GM23338 (cell line): ENCODE measurements around the genes S100B and PRMT2.

GRCh38 chr21:45982006-45983192 is 829 bp downstream of the COL6A1 start:
- PRO-cap, result bidirectional peak, plus-strand start at chr21:45983027, minus-strand start at chr21:45982916
- RAMPAGE, long total RNA, result no peak

DNA sequence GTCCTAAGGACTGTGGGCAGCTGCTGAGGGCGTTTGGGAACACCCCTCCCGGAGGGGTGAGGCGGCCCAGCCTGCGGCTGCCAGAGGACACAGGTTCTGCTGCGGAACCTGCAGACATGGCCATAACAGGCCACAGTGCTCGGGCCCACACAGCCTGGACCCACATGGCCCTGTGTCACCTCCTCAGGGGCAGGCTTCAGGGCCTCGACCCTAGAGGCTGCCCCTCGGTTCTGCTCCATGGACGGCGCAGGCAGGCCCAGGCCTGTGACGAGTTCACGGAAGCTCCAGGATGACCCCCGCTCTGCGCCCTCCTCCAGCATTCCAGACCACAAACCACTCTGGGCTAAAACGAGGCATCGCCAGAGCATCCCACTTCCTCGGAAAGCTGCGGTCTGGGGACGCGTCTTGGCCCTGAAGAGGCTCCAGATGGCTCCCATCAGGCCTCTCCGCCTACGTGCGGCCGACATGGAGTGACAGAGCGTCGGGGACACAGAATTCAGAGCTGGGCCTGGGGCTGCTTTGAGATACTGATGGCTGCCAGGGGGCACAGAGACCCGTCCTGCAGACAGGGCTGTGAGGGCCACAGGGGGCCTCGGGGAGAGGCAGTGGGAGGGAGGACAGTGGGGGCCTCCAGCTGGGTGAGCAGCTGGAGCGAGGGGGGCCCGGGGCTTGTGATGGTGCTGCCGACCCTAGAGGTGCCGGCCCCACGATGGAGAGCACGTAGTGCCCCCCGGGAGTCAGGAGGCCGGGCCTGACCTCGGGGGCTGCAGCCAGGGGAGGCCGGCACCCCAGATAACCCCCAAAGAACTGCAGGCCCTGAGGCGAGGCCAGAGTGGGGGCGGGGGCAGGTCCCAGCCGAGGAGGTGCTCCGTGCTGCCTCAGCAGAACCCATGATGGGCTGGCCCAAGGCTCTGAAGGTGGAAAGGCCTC is 54.8 kb downstream of the COL6A1 start:
- PRO-cap, result no peak
- RAMPAGE, long total RNA, result no peak

GRCh38 chr21:46049032-46050023 is 48.6 kb upstream of the COL6A2 start:
- PRO-cap, result unidirectional peak, plus-strand start at chr21:46049914
- RAMPAGE, long total RNA, result no peak

- PRO-cap, result no peak
- RAMPAGE, long total RNA, result no peak
Measured at GRCh38 chr21:46126257-46126980, 28.5 kb downstream of the COL6A2 start.

DNA sequence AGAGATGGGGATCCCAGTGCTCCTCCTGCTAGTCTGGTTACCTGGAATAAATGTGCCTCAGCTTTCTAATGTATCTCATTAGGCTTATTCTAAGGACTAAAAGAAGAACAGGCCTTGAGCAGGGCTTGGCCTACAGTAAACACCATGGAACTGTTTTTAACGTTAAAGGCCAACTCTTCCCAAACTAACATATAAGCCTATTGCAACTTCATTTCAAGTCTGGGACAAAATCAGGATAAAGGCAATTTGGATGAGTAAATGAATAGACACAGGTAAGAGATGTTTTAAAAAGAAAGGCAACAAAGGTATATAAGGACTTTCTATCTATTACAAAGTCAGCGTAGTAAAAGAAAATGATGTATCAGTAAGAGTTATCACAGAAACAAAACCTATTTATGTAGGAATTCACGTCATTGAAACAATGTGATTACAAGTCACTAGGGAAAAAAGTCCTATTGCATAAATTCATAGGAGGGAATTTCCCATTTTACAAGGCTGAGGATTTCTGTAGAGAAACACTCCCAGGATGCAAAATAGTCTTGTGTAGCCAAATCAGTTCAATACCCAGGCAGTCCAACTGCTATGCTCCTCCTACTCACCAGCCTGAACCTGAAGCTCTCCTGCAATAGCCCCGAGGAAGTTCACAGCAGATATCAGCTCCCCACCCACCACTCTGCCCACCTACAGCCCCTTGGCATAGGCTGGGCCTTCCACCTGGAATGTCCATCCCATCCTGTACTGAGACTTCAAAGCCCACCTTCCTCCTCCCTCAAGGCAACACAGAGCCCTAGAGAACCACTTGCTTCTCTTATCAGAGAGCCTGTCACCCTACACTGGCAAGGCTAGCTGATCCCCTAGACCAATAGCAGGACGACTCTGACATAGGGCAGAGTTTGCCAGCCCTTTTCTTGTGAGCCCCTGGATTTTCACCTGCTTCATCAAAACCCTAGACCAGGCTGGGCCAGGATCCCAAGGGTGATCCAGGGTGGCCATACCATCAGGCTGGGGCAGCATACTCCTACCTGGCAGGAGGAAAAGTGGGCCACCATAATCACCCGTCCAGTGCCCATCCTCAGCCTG is 1.7 kb downstream of the LSS start:
- PRO-cap, result no peak
- RAMPAGE, long total RNA, result no peak

GRCh38 chr21:46242218-46243130 is 13.9 kb upstream of the LSS start:
- PRO-cap, result no peak
- RAMPAGE, long total RNA, result no peak

DNA sequence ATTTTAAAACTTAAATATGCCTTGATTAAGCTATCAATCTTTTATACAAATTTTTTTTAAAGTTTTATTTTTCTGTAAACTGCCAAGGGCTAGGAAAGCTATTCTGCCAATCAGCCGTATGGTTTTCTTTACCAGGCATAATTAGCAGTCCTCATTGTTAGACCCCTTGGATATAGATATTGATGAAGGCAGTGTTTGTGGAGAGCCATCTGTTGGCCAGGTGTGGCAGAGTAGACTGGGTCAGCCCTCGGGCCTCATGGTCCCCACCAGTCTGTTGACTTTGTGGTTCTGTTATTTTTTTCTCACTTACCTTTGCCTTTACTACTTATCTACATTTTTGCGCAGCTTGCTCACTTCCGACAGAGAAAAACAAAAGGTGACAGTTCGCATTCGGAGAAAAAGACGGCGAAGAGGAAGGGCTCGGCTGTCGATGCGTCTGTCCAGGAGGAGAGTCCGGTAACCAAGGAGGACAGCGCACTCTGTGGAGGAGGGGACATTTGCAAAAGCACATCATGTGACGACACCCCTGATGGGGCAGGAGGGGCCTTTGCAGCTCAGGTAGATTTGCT is 2.2 kb downstream of the PCNT start:
- PRO-cap, result no peak
- RAMPAGE, long total RNA, result no peak

GRCh38 chr21:46515054-46515630 is 56.5 kb downstream of the DIP2A start:
- PRO-cap, result no peak
- RAMPAGE, long total RNA, result no peak

GRCh38 chr21:46562047-46562350 is 42.9 kb downstream of the S100B start:
- PRO-cap, result no peak
- RAMPAGE, long total RNA, result no peak

DNA sequence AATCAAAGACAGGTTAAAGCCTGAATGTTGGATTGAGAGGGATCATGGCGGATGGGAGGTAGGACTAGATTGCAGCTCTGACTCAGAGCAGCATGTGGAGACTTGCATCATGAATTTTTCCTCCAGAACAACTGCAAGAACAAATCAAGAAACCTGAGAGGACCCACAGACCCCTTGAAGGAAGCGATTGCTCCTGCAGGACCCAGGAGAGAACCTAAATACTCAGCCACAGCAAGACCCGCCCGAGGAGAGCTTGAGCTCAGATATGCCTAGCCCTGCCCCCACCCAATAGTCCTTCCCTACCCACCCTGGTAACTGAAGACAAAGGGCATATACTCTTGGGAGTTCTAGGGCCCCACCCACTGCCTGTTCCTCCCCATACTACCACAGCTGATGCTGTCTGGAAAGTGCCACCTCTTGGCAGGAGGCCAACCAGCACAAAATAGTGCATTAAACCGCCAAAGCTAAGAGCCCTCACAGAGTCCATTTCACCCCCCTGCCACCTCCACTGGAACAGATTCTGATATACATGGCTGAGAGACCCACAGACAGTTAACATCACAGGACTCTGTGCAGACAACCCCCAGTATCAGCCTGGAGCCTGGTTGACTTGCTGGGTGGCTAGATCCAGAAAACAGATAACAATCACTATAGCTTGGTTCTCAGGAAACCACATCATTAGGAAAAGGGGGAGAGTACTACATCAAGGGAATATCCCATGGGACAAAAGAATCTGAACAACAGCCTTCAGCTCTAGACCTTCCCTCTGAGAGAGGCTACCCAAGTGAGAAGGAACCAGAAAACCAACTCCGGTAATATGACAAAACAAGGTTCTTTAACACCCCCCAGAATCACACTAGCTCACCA is 19.3 kb downstream of the S100B start:
- PRO-cap, result no peak
- RAMPAGE, long total RNA, result no peak

DNA sequence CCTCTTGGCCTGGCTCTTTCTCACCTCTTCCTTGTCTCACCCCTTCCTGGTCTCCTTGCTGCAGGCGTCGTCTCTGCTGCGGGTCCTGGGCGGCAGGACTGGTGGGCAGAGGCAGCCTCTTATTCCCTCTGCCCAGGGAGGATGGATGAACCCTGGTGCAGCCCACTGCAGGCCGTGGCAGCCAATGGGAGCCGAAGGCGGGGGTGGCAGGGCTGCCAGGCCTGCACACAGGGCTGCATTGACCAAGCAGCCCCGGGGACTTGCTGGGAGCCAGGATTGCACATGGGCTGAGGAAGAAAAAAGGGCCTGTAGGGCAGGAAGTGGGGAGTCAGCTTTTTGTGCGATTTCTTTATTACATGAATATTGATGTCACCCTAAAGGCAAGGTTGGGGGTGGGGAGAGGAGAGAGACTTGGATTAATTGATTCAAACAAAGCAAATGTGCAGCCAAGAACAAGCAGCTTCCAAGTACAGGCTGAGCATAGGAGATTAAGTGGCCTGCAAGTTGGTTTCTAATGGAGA is at the start of gene S100B:
Gene S100B, minus strand, starts transcription at position 94 of the 521 bp plus-strand sequence.
- PRO-cap, result no peak
- RAMPAGE, long total RNA, result no peak

- PRO-cap, result bidirectional peak, plus-strand start at chr21:46635245, minus-strand start at chr21:46635143; bidirectional peak, plus-strand start at chr21:46635674, minus-strand start at chr21:46635484
- RAMPAGE, long total RNA, result no peak
Measured at GRCh38 chr21:46634783-46635786, at the start of gene PRMT2. Gene PRMT2 (plus strand): TSS chr21:46635674.

DNA sequence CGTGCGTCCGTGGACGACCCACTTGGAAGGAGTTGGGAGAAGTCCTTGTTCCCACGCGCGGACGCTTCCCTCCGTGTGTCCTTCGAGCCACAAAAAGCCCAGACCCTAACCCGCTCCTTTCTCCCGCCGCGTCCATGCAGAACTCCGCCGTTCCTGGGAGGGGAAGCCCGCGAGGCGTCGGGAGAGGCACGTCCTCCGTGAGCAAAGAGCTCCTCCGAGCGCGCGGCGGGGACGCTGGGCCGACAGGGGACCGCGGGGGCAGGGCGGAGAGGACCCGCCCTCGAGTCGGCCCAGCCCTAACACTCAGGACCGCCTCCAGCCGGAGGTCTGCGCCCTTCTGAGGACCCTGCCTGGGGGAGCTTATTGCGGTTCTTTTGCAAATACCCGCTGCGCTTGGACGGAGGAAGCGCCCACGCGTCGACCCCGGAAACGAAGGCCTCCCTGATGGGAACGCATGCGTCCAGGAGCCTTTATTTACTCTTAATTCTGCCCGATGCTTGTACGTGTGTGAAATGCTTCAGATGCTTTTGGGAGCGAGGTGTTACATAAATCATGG is 32.3 kb downstream of the PRMT2 start:
- PRO-cap, result bidirectional peak, plus-strand start at position 245 of the sequence, minus-strand start at position 198 of the sequence
- RAMPAGE, long total RNA, result no peak